PC-3 (cell line): ENCODE data around the genes RRM1, OR51D1, OR51F1, OR51A4, OR51L1, TRIM22, OR56B1 and ARFIP2.

DNA sequence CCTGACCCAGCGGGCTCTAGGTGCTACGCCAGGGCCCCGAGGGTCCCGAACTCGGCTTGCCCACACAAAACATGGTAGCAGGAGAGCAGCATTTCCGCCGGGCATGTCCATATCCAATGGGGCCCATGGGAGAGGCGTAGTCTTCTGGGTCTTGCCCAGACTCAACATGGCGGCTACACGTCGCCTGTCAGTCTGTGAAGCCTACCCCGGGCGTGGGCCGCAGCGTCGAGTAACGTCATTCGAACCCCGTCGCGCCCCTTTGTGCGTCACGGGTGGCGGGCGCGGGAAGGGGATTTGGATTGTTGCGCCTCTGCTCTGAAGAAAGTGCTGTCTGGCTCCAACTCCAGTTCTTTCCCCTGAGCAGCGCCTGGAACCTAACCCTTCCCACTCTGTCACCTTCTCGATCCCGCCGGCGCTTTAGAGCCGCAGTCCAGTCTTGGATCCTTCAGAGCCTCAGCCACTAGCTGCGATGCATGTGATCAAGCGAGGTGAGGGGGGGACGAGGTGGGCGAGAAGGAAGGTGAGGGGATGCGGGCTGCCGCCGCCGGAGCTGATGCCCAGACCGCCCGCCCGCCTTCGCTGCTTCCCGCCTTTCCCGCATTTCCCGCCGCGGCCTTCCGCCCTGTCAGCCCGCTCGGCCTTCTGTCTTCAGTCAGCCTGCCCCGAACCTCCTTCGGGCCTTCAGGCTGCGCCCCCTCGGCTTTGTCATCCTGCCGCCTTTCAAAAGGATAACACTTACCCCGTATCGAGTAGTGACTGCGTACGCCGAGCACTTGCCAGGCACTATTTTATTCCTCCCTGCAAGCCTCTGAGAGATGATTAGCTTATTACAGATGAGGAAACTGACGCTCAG is at the start of gene RRM1:
Gene RRM1, plus strand, starts transcription at position 256 of the 853 bp plus-strand sequence.
- RAMPAGE, long total RNA, result start-site peak on the plus strand centred at position 284 of the sequence, 59 bp wide, 268 and 64 reads in 2 replicates

DNA sequence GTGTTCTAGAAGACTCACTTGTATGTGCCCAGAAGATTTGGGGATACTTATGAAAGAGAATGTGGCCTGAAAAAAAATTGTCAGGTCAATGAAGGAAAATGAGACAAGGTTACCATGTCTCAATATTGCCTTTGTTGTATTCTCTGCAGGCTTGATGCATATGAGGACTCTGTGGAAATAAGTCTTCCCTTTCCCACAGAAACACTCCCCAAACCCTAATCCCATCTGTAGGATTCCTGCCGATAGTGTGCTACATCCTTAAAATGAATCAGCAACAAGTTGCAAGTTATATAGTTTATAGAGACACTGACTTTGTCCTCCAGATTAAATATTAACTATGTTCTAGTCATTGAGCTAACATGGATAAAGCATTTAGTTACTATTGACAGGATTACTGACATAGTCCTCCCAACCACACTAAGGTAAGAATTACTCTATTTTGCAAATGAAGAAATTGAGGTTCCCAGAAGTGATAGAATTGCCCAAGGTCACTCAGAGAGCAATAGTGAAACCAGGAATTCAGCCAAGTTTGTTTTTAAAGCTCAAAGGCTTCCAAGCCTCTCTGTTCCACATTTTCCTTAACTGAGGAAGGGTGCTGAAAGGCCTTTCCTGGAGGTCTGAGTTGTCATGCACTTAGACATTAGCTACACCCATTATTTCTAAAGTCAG is 1.9 kb downstream of the OR52M1 start:
- RAMPAGE, long total RNA, result no peak

DNA sequence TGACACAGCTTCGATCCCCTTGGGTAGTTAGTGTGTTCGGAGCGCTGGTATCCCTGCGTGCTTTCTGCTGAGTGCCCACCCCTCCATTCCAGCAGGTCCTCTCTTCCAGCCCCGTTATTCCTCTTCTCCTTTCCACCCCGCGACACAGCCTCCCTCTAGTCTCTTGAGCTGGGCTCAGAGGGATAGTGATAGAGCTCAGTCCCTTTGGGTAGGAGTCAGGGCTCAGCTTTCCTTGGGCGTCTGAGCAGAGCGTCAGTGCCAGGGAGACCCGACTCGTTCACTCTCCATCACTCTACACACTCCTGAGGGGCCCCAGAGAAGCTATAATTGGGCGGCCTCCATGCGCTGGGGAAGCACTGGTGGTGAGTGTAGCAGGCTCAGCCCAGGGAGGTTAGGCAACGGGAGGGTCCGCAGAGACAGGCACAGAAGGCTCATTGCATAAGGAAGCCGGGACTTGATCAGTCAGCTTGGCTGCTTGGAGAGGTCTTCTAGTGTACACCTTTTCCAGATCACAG is at the start of gene OR51D1:
Gene OR51D1, plus strand, starts transcription at position 373 of the 515 bp plus-strand sequence.
- RAMPAGE, long total RNA, result no peak

DNA sequence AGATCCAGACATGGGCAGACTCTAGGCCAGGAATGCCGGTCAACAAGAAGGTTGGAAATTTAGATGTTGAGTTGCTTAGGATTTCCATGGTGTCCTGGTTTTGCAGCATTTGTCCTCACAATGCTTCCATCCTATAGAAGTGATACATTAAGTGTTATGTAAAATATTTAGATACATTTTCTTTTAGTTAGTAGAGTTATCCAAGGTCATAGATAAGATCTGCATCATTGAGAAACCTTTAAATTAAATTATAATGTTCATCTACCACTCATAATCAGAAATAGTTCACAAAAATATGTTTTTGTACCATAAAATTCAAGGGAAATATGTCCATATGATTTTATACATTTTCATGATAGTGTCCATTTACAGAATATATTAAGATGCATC is at the start of gene OR51F1:
Gene OR51F1, minus strand, starts transcription at position 109 of the 390 bp plus-strand sequence.
- RAMPAGE, long total RNA, result no peak

GRCh38 chr11:4947320-4947893 is at the start of gene OR51A4:
Gene OR51A4, minus strand, starts transcription at chr11:4947605.
- RAMPAGE, long total RNA, result no peak

GRCh38 chr11:4994613-4995040 is at the start of gene OR51L1:
Gene OR51L1, plus strand, starts transcription at chr11:4994851.
- RAMPAGE, long total RNA, result no peak

DNA sequence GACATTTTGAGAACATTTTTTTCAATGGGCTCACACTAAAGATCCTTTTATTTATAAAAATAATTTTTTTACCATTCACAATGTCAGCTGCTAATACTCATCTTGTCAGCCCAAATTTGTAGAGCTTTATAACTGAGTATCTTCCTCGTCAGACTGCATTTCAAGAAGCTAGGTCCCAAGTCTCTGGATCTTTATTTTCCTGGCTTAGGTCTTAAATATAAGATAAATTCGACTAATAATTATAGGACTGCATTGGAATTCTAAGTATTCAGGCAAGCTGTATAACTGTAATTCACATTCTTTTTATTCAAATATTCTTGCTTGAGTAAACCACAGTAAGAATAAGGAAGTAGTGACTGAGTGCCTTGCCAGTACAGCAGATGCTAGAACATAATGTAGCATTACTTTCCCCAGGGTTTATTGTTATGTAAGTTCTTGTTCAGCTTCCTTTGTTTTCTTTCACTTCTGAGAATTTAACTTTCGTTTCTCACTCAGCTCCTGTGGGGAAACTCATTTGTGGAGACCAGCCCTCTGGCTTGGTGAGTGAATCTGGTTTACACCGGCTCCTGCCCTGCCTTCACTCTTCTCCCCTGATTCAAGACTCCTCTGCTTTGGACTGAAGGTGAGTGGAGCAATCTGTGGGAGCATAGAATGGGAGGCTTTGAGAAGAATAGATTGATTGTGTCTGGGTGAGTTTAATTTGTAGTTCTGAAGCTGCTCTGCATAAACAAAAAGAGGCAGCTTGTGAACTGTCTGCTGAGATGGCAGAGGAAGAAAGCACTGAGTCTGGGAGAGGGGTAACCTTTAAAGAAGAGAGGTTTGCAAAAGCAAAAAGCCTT is at the start of gene TRIM22:
Gene TRIM22, plus strand, starts transcription at position 513 of the 839 bp plus-strand sequence.
- RAMPAGE, long total RNA, result no peak

GRCh38 chr11:5692062-5692595 is 2.5 kb downstream of the TRIM22 start:
- RAMPAGE, long total RNA, result no peak

DNA sequence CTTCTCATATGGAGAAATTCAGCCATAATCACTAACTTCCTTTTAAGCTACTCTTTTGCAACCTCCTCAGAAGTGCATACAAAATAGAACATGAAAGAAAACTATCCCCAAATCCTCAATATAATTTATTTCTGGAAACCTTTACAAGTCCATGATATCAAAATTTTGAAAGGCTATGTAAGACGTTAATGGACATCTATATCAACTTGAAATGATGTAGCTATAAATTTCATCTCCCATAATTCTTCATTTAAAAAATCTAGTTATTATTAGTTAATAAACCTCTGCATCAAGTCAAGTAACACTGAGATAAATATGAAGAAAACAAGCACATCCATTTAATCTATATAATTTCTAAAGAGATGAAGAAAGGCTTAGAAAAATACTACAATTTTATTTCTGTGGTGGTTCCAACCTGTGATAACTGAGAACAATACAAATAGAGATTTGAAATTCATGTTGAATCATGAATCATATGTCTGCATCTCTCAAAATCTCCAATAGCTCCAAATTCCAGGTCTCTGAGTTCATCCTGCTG is at the start of gene OR56B1:
Gene OR56B1, plus strand, starts transcription at position 398 of the 538 bp plus-strand sequence.
- RAMPAGE, long total RNA, result no peak

GRCh38 chr11:5809165-5809641 is 479 bp downstream of the OR52N2 start:
- RAMPAGE, long total RNA, result no peak

GRCh38 chr11:6431457-6431808 is 9.4 kb downstream of the HPX start:
- RAMPAGE, long total RNA, result no peak

DNA sequence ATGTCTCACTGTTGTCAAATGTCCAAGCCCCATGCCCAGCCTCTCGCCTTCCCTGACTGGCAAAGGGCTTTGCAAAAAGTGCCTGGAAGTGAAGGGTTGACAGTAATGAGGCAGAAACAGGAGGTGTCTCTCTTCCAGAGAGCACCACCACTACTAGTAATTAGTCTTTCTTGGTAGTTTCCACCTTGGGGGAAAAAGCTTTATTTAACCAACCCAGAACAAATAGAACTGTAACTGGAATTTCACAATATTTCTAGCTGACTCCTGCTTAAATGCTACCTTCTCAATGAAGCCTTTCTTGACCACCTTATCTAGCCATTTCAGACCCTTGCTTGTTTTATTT is 738 bp upstream of the HPX start:
- RAMPAGE, long total RNA, result no peak

DNA sequence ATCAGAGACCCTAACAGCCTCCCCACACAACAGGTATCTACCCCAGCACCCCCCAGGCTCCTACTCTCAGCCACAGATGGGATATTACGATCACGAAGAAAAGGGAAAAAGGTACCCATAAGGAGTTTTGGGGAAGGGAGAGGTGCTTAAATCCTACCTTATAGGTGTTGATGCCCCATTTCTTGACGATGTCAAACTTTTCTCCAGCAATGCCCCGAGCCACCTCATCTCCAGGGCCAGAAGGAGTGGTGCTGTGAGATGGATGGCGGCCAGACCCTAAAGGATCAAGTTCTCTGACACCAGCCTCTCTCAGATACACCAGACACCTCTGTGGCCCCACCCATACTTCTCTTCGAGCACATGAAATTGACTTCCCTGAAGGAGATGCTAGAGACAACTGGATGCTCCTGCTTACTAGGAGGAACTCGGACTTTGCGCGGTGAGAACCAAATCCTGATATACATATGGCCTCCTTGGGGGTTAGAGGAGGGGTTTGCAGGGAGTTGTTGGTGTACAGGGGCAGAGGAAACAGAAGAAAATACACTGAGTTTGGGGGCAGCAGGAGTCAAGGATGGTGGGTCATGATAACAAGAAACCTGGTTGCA is 2.0 kb downstream of the ARFIP2 start:
- RAMPAGE, long total RNA, result no peak

DNA sequence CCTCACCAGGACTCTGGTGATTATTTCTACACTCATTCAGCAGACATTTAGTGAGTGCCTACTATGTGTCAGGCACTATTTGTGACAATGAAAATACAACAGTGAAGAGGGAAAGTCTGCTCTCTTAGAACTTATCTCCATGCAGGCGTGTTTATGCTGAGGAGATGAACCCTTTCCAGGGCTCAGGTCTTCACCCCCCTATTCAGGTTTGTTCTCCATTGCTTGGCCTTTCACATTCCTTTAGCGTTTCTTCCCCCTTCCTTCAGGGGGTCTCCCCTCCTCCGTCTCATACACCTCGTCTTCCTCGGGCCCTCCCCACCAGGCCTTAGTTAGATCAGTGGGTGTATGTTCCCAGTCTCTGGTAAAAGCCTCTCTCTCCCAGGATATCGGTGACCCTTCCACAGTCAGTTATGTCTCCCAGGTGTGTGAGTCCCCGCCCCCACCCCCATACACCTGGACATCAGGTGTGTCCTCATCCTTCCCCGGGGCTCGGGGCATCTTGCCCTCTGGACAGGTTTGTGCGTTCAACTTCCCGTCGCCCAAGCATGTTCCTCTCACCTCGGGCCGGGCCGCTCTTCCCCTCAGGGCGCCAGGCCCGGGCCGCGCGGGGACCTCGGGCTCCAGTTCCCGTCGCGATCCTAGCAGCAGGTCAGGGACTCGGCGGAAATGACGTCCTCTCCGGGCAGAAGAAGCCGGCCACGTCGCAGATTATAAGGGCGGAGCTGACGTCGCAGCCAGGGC is at the start of gene ARFIP2:
Gene ARFIP2, minus strand, starts transcription at position 659 of the 741 bp plus-strand sequence.
- RAMPAGE, long total RNA, result no peak

DNA sequence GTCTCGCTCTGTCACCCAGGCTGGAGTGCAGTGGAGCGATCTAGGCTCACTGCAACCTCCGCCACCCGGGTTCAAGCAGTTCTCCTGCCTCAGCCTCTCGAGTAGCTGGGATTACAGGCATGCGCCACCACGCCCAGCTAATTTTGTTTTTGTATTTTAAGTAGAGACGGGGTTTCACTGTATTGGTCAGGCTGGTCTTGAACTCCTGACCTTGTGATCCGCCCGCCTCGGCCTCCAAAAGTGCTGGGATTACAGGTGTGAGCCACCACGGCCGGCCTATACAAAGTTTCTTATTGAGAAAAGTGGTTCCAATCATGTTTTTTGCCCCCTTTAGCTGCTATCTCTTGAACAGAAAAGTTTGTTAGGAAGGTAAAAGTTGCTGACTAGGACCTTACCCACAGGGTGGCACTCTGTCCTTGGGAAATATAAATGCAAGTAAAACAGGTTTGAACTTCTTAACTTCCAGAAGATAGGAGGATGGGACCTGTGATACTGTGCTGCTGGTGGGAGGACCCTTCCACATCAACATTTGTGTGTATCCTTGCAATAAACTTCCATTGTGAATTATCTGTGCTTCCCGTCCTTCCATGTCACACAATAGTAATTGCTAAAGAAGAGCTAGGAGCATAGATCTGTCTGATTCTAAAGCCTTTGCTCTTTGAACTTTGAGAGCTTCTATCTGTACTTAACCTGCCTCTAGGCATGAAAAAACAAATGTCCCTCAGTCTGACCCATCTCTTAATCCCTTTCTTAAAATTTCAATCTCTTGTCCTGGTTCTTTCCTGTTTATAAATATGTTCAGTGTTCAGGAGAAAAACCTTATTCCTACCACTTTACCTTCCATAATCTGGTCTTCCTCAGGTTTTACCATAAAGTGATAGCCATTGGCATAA is 3.1 kb downstream of the TIMM10B start:
- RAMPAGE, long total RNA, result no peak

- RAMPAGE, long total RNA, result no peak
Observed at GRCh38 chr11:6603944-6604861, 629 bp downstream of the ILK start.

- RAMPAGE, long total RNA, result no peak
Observed at GRCh38 chr11:6606013-6606338, 2.4 kb downstream of the ILK start.

- RAMPAGE, long total RNA, result no peak
Observed at GRCh38 chr11:6608785-6609298, 3.2 kb downstream of the TAF10 start.

GRCh38 chr11:6629546-6630870 is 10.8 kb upstream of the TPP1 start:
- RAMPAGE, long total RNA, result no peak

DNA sequence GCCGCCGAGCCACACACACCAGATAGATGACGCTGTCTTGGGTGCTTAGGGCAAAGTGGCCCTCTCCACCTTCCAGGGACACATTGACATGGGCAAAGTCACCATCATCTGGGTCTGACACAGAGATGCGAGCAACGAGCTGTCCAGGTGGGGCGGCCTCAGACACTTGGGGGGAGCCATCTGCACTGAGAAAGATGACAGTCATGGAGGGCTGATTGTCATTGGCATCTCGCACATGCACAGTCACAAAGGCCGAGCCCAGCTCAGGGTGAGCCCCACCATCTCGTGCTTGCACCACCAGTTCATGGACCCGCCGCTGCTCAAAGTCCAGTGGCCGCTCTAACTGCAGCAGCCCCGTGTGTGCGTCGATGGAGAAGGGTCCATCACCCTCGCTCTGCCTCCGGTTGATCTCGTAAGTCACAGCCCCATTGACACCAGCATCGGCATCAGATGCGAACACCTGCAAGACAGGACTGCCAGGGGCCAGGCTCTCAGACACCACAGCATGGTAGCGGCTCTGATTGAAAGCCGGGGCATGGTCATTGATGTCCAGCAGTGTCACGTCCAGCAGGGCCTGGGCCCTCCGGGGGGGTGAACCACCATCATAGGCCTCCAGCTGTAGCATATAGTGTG is 15.2 kb downstream of the DCHS1 start:
- RAMPAGE, long total RNA, result no peak